RPMI7951 (cell line): ENCODE measurements around a stretch of chr13.

GRCh38 chr13:98524468-98525410 is 52.2 kb downstream of the STK24 start:
- RAMPAGE, long total RNA: no peak

DNA sequence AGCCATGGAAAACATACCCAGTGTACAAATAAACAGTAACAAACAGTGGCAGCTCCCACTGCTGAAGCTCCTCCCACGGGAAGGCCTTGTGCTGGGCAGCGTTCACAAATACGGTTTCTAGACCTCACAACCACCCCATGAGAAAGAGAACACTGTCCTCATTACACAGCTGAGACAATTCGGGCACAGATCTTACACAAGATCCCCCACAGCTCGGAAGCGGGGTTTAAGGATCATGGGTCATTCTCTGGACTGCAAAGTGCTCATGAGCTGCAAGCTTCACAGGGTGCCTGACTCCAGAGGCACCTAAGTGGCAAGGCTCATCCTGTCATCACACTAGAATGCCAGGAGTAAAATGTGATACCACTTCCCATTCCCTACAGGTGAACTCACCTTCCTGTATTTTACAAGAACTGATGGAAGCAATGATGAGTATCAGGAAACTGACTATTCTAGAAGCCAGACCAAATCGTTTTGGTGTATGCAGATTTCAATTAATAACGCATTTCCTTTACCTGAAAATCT is 41.3 kb downstream of the STK24 start:
- RAMPAGE, long total RNA: no peak

- RAMPAGE, long total RNA: no peak
These were observed 25.3 kb downstream of the STK24 start for GRCh38 chr13:98551465-98552053.

GRCh38 chr13:98568211-98568442 is 8.8 kb downstream of the STK24 start:
- RAMPAGE, long total RNA: no peak

GRCh38 chr13:98569030-98570188 is 7.5 kb downstream of the STK24 start:
- RAMPAGE, long total RNA: no peak

GRCh38 chr13:98570757-98571647 is 5.9 kb downstream of the STK24 start:
- RAMPAGE, long total RNA: no peak

- RAMPAGE, long total RNA: no peak
These were observed 77.1 kb upstream of the SLC15A1 start for GRCh38 chr13:98829414-98830084.

DNA sequence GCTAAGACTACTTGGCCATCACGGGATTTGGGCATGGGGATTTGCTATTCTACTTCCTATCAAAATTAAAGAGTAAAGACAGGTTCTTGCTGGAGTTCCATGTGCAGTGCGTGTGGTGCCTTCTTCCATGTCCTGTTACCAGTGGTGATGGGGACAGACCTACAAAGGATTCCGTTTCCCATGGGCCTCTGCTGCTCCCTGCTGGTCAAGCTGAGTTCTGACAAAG is 90.3 kb upstream of the SLC15A1 start:
- RAMPAGE, long total RNA: no peak

GRCh38 chr13:98892536-98893054 is 85.3 kb downstream of the DOCK9 start:
- RAMPAGE, long total RNA: no peak

GRCh38 chr13:98910185-98911267 is 67.3 kb downstream of the DOCK9 start:
- RAMPAGE, long total RNA: no peak

- RAMPAGE, long total RNA: no peak
These were observed 102.6 kb upstream of the DOCK9 start for GRCh38 chr13:99080074-99081212.

DNA sequence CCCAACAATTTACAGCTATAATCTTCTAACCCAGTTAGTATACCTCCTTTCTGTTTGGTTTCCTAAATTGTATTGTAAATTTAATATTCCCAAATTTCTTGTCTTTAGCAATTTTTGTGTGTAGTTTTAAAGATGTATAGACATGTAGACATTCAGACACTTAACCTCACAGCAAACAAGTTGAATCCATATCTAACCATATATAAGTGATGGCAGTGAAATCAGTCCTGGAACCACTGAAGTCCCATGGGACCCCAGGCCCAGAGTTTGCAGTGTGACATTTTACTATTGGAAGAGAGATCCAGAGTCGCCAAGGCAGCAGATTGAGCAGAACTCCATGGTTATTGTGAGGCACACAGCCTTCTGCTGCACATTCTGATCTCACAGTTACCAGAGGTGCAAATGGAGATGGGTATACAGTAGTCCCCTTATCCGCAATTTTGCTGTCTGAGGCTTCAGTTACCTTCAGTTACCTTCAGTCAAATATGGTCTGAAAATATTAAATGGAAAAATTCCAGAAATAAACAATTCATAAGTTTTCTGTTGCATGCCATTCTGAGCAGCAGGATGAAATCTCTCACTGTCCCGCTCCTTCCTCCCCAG is 3.4 kb upstream of the GPR18 start:
- RAMPAGE, long total RNA: no peak

DNA sequence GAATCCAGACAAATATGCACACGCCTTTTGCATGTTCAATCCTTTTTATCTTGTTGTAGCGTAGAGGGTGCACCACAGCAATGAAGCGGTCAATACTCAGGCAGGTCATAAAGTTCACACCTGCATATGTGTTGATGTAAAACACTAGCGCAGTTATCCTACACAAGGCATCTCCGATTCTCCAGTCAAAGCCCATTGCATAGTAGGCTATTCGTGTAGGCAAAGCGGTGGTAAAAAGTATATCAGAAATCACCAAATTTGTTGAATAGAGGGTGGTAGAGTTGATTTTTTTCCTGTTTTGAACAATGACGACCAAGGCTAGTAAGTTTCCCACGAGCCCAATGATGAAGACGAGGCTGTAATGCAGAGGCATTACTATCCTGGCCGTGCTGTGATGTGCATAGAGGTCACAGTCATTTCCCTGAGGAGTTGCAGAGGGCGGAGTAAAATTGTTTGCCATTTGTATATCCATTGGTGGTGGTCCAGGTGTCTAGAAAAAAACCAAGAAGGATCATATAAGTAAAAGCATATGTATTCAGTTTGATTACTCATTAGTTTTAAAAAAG is 11.4 kb downstream of the GPR183 start:
- RAMPAGE, long total RNA: no peak

DNA sequence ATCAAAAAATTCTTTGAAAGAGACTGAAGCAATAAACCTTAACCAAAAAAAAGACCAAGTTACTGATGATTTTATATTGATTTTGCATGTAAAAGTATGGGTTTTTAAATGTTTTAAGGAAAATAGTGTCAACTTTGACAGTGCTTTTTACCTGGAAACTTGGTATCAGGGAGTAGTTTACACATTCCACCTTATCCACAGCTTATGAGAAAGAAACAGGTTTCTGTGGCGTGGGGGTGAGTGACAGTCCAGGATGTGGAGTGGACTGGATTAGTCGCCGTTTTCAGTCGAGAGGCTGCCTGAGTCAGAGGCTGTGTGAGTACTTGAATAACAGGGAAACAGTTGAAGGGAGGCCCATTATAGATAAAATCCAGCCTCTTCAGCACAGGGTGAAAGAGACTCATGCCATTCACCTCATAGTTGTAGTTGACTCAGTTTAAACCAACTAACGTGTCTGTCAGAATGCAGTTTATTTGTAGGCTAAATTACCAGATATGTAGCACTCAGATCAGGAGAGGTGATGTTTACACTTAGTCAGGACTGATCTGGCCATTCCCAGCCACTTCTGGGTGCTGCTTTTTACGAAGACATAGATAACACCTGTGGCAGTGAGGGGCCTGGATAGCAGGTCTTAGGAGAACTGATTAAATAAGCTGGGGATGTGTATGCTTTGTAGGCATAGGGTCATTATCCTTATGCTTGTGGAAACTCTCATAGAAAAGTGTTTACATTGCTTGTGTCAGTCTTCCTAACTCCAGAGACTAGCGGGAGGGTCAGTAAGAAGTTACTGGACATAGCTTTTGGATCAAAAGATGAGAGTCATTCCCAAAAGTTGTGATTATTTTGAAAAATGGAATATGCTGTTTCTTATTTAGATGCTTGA is 708 bp upstream of the GPR183 start:
- RAMPAGE, long total RNA: no peak

- RAMPAGE, long total RNA: no peak
These were observed 96.1 kb upstream of the GPR183 start for GRCh38 chr13:99403246-99403739.

DNA sequence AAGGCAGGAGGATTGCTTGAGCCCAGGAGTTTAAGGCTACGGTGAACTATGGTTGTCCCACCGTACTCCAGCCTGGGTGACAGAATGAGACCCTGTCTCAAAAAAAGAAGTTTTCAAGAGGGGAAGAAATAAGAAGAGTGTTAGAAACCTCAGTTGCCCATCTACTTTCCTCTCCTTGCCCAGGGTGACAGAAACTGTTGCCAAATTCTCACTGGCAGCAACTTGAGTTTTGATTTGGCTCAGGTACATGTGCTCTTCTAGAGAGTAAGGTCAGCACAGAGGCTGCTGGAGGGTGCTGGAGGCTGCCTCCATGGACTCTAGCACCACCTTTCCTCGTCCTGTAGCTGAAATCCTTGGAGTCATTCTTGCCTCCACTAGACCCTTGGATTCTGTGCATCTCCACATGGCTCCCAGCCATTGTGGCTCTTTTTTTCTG is 43.9 kb downstream of the CLYBL start:
- RAMPAGE, long total RNA: no peak

DNA sequence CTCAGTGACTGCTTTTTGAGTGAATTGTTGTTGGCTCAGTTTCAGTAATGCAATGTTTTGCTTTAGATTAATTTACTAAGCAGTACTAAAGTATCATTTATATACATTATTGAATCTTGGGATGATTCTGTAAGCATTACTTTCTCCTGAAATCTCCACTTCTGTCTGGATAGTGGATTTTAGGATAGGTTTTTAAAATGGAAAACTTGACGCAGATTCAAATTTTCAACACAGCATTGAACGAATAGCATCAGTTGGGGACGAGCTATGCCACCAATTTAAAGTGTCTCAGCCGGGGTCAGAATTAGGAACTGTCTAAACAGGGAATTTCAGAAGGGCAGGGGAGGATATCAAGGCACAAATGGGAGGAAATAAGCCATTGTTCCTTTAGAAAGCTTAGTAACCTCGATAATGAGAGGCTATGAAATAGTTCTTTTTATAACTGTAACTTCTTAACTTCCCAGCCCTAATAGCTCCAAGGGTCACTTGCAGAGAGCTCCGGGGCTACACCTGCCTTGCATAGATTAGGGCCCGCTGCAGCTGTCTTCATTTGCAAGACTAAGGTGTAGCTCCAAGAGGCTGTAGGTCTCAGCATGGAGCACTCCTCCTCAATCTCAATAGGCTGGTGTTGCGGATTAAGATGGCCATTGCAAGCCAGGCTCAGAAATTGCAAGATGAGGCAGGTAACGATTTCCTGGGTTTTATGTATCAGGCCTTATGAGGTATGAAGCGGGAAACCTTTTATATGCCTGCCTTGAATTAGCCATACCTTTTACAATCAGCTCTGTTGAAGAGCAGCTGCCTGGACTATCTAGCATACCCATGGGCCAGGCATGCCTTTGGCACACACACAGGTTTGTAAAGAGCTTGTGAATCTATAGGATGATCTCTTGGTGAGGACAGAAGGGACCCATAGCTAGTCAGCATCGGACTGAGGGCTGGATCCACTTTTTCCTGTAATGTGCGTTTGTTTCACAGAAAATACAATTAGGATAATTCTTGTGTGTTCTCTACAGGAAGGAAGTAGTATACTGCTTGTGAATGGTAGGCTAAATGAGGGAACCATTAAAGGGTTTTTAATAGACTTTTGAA is 80.4 kb downstream of the CLYBL start:
- RAMPAGE, long total RNA: no peak

- RAMPAGE, long total RNA: no peak
These were observed 3.4 kb downstream of the ZIC5 start for GRCh38 chr13:99967667-99968978.

GRCh38 chr13:99970978-99971667 is 444 bp downstream of the ZIC5 start:
- RAMPAGE, long total RNA: no peak

- RAMPAGE, long total RNA: no peak
These were observed 866 bp upstream of the ZIC5 start for GRCh38 chr13:99972496-99972769.